ENCODE data around the gene TNC.

- PRO-cap: no peak
Observed at GRCh38 chr9:113655305-113655761, 191.8 kb downstream of the RGS3 start.

DNA sequence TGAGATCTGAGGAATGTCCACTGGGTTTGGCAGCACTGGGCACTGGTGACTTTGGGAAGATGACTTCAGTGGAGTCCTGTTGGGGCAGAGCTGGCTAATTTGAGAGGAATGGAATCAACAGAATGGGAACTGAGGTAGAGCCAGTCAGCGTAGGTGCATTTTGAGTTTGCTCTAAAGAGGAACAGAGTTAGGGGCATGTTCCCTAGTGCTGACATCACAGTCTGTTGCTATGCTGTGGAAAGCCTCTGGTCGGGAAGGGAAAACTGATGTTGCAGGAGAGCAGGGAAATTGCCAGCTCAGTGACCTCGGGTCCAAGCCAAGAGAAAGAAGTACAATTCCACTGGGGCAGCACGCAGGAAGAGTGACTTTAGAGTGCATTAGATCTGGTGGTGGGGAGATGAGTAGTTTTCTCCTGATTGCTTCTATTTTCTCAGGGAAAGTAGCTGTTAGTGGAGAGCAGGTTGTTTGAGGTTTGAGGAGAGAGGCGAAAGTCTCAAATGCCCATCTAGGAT, 57.0 kb downstream of the ZNF618 start:
- PRO-cap: no peak

DNA sequence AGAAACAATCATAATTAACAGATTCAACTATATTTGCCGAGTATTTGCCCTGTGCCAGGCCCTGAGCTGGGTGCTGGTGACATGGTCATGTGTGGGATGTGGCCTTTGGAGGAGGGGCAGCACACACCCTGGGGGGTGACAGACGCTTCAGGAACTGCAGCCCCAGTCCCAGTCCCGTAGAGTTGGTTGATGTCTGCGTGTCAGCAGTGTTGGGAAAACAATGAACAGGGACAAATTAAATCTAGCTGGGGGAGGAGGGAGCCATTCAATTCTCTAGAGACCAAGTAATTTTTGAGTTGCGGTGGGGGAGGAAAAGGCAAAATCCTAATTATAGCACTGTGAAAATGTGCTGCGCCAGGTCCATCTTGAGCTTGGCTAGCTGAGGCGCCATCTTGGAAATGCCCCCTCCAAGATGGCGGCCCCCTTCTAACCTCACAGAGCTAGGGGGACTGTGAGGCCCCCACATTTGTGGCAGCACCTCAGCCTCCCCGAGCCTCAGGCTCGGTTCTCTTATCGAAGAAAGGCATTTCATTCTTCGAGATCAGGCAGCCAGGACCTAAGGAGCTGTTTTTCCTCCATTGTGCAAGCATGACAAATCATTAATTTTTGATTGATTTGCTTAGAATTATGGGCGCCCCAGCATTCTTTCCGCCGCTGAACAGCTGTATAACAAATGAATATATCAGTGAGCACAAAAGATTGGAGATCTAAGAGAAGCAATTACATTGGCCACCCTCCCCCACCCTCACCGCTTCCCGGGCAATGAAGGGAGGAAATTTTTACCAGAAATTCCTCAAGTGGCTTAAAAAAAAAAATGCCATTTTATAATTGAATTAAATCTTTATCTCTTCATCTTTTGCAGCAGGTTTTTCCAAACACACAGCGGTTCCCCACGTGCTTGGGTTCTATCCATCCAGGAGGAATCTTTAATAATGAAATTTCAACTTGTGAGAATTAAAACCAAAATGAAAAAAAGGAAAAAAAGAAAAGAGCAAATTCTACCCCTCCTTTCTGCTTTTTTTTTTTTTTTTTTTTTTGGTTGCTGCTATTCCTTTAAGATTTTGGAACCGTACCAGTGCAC, 88.0 kb downstream of the ZNF618 start:
- PRO-cap: no peak

DNA sequence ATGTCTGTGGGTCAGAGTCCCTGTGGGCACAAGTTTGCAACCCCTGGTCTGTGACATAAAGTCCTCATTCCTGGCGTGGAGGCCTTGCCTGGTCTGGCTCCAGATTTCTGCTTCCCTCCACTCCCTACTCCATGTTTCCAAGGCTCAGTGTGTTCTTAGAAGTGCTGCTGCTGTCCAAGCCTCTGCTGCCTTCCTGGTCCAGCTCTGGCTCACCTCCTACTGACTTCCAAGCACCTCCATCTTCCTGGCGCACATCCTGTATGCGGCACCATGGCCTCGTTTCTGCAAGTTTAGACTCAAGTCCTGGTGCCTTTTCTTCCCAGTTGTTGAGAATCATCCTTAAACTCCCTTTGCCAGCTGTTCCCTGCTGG, 88.7 kb downstream of the AMBP start:
- PRO-cap: no peak

DNA sequence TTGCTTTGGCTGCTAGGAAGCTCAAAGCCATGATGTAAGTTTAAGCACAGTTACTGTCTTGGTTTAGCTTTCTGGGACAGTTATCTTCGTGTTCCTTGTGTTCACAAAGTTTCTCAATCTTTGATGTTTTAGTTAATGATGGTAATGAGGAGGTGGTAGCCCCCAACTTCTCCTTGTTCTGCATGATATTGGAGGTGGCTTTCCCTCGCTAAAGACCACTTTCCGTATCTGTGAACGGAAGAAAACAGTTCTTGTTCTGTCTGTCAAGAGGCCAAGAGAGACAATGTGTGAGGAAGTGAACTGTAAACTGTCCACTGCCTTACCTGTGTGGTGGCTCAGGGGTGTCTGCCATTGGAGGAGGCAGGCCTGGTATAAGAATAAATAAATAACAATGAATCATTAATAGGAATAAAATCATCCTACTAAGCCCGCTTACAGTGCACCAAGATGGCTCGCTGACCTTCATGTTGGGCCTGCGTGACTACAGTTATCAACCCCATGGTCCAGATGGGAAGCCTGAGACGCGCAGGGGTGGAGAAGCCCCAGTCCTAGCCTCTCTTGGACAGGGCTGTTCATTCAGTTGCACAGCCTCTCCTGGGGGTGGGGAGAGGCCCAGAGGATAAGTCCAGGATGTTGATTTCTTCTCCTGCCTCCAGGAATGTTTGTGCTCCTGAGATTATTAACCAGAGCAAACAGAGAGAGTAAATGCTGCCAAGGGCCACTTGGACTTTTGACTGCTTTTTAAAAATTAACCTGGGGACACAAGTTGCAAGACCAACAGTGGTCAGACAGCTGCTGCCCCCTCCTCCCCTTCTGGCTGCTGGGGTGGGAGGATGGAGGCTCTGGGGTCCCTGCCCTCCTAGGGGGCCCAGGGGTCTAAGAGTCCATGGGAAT, 2.5 kb upstream of the AMBP start:
- PRO-cap: no peak

DNA sequence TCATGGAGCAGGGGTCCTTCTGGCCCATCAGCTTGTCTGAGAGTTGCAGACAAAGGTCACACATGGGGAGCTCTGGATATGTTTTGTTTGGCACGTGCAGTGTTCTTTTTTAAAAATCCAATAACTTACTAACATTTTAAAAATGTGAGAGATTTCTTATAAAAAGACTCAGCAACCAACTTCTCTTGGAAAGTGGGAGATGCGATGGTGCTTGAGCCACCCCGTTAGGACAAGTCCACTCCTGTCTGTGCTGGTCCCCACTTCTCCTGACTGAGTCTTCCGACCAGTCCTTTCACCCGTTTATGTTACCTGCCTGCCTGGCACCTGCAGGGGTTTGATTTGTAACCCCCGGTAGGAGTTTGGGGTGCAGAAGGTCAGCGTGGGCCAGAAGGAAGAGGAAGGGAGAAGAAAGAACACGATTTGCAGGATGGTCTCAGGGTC, 14.5 kb downstream of the COL27A1 start:
- PRO-cap: no peak

DNA sequence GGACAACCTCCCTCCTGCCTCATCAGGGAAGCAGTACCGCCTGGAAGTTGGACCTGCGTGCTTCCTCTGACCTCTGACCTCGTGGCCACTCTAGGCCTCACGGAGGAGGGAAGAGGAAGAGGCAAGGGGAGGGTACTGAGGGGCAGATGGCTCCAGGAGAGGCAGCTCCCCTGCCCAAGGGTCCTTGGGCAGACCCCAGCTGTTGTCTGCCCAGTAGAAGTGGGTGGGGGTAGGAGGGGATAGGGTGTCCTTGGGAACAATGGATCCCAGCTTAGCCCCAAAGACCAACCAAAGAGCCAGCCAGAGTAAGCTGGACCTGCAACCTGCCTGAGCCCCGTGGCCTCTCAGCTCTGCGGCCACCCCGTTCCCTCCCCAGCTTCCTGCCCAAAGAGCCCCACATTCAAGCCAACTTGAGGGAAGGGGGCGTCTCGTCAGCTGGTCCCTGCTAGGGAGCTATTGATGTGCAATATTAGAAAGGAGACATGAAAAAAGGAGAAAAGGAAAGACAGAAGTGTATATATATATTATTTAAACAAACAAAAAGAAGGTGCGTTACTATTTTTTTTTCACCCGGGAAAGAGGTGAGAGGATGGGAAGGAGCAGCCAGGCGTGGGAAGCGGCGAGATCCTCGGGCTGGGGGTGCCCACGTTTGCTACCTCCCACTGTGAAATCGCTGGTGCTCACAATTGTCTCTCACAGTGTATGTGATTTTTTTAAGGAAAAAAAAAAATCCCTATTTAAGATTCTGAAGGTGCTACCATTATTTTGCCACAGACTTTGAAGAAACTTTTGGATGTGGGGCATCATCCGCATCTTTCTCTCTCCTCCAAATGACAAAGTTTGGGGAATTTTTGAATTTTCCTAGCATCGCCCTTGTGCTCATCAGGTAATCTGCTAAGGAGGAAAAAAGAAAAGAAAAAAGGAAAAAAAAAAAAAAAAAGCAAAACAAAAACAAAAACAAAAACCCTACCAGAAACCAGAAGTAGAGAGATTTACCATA, 12.0 kb upstream of the ORM1 start:
- PRO-cap: no peak

- PRO-cap: no peak
Observed at GRCh38 chr9:114311626-114312796, 10.9 kb upstream of the ORM1 start.

DNA sequence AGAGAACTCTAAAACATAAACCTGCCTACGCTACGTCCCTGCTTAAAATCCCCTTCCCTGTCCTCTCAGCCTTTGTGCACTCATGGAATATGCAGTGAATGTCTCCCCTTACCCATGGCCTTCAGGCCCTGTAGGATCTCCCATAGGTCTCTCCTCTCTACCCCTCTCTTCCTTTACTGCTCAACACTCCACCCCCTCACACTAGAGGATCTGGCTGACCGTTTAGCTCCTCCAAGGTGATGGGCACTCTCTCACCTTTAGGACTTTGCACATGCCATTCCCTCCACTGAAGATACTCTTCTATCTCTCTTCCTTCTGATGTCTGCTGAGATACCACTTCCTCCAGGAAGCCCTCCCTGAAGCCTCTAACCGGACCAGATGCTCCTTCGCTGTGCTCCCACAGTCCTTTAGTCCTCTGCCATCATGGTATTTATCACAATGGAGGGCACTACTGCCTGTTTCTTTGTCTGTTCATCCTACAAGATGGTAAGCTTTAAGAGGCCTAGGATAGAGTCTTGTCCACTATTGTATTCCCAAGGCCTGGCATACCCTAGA, 20.0 kb downstream of the ORM2 start:
- PRO-cap: no peak

GRCh38 chr9:114357828-114358415, 28.3 kb downstream of the ORM2 start:
- PRO-cap: no peak

GRCh38 chr9:114589085-114589462, 1.5 kb downstream of the ATP6V1G1 start:
- PRO-cap: no peak

GRCh38 chr9:114657453-114657609, 274 bp downstream of the TEX53 start:
- PRO-cap: no peak

GRCh38 chr9:114902542-114903493, 27.6 kb downstream of the TNFSF8 start:
- PRO-cap: no peak

DNA sequence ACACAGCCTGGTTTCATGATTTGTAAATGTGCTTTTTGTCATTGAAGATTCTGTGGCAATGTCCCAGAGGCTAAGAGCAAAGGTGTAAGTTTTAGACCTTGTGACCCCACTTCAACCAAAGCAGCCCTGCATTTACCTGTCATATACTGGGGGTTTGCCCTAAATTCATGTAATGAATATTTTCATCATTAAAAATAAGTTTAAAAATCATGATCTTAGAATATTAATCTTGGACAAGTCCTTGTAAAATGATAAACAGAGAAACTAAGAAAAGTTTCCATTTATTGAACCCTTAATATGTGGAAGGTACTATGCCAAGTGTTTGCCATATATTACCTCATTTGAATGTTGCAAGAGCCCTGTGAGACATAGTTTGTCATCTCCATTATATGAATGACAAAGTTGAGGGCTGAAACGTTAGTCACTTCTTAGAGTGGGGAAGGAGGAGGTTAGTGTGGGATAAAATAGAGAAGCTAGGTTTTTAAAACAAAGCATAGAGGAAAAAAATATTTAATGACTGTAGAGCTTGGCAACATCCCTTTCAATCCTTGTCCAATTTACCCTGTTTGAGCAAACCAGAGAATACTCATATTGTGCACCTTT, 2.1 kb downstream of the TNC start:
- PRO-cap: no peak

GRCh38 chr9:115116339-115117149, 1.4 kb downstream of the TNC start:
- PRO-cap: no peak

GRCh38 chr9:115117859-115118891, at the start of gene TNC:
TNC (minus strand) TSS chr9:115118157.
- PRO-cap: bidirectional peak, plus-strand start at chr9:115118210, minus-strand start at chr9:115118083; bidirectional peak, plus-strand start at chr9:115119090, minus-strand start at chr9:115118799

DNA sequence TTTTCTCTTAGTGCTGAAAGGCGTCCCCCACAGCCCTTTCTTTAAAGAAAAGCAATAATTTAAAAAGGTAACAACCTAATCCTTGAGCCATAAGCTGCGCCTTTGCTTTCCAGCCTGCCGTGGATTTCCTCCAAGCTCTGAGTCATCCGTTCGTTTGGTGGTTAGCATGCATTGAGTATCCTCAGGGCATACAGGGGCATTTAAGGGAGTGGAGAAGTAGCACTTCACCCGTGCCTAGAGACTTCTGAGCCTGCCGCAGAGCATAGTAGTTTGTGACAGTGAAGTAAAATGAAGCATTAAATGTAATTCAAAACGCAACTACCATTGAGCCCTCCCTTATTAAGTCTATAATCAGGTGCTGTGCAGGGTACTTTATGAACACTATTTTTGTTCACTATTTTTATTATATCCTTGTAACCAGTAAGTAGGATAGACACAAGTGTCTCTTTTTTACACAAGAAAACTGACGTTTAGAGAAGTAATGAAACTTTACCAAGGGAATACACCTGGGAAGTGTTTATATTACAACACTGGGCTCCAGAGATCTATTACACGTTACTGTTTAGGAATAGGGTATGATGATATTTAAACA, 1.0 kb upstream of the TNC start:
- PRO-cap: bidirectional peak, plus-strand start at position 199 of the sequence, minus-strand start outside the sequence

GRCh38 chr9:116571686-116572541, 115.2 kb upstream of the TRIM32 start:
- PRO-cap: no peak

GRCh38 chr9:116605748-116606354, 81.3 kb upstream of the TRIM32 start:
- PRO-cap: no peak

- PRO-cap: no peak
Observed at GRCh38 chr9:116647425-116647810, 39.7 kb upstream of the TRIM32 start.

Data from pulmonary artery (tissue), 1 donor.